A375 (cell line): ENCODE measurements around a stretch of chr15.

GRCh38 chr15:85030124-85031243 is 48.8 kb downstream of the PDE8A start:
- RAMPAGE, long total RNA: no peak

DNA sequence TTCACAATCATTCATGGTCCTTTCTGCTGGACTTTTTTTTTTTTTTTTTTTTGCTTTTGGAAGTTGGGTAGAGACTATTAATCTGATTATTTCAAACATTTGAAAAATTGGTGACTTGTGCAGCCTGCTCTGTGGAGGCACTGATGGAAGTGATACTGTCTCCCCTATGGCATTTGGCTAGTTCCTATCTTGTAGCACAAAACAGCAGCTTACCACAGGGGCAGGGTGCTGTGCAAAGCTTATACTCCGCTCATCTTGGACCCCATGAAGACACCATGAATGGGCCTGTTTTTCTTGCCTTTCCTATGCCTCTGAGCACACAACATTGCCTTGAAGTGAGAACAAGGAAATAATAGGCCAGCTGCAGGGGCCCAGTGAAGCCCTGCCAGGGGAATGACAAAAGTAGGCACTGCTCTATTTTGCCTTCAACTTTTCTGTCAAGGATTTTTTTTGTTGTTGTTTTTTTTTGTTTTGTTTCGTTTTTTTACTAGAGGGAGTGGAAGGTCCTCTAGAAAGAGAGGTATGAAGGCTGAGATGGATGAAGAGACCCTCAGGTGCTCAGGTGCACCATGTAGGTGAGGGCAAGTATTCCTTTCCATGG is 110.3 kb downstream of the PDE8A start:
- RAMPAGE, long total RNA: no peak

GRCh38 chr15:85103596-85104364 is 122.1 kb downstream of the PDE8A start:
- RAMPAGE, long total RNA: no peak

DNA sequence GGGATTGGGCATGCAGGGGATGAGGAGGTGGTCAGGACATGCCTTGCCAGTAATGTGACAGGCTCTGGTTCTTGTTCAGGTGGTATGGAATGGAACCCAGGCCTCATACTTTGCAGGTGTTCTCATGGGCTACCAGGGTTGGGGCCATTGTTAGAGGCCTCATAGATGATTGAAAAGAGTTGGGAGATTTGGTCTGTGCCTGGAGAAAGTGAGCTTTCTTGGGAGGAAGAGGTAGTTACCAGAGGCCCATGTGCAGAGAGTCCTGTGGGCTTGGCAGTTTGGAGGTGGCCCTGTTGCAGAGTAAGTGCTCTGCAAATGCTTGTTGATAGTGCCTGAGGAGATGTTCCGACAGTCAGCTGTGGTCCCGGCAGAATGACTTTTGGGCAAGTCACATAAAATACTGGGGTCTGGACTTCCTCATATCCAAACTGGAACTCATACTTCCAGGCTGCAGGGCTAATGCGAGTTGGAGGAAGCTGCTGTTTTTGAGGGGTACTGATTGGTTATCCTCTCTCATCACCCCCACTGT is 123.5 kb downstream of the PDE8A start:
- RAMPAGE, long total RNA: no peak

DNA sequence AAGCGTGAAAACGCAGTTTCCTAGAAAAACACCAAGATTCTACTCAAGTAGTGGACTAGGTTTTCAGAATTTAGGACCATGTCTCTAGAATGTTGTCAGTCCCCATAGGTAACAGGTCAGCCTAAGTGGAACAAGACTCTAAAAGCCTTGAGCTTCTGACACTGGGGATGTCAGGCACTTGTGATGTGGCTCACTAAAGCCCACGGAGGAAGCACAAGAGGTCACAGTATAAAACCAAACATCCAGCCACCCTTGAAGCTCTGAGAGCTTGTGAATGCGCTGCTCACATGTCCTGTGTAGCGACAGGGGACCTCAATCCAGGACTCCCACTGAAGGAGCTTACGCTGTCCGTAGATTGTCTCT is 32.4 kb upstream of the AKAP13 start:
- RAMPAGE, long total RNA: no peak

- RAMPAGE, long total RNA: no peak
These were observed 31.4 kb upstream of the AKAP13 start for GRCh38 chr15:85349034-85349458.

- RAMPAGE, long total RNA: no peak
These were observed 164.8 kb downstream of the AKAP13 start for GRCh38 chr15:85545060-85545705.

GRCh38 chr15:85563036-85563853 is 182.8 kb downstream of the AKAP13 start:
- RAMPAGE, long total RNA: no peak

- RAMPAGE, long total RNA: no peak
These were observed 194.7 kb downstream of the AKAP13 start for GRCh38 chr15:85575127-85575468.

- RAMPAGE, long total RNA: no peak
These were observed 89.9 kb downstream of the KLHL25 start for GRCh38 chr15:85704648-85705448.

DNA sequence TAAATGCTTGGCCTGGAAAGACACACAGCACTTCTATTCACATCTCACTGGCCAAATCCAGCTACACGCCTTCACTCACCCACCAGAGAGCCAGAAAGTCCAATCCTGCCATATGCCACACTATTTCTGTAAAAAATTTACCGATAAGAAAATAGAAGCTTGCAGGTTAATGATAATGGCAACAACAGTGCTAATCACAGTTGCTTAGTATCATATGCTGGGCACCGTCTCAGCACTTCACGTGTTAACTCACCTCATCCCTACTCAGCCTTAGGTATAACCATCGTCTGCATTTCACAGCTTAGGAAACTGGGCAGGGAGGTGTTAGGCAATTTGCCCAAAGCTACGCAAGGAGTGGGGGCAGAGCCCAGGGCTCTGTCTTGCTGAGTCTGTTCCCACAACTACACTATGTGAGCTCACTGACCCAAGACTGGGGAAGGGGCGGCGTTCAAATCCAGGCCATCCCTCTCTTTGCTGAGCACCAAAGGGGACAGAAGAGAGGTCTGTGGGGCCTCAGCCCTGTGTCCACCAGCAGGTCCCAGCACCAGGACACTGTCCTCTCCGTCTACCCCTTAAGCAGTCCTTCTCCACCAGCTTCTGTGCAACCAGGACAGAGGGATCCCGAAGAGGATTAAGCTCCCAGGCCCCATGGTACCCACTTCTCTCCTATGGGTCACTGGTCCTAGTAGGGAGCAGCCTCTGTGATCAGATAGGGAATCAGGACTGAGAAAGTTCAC is 16.3 kb downstream of the KLHL25 start:
- RAMPAGE, long total RNA: no peak

DNA sequence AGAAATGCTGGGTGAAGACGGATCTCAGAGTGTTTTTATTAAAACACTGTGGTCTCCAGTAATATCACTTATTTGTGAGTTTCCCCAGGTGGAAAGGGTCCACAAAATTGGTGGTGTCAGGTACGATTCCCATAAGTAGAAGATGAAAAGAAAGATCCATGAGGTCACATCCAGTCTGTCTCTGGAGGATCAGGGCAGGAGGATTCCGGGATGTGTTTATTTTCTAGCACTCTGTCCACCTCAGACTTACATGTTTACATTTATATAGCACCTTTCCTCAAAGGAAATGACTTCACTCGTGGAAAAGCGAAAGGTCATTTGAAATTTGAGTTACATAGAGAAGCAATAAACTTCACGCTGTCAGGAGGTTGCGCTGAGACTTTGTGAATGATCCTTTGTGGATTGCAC is 540.4 kb downstream of the AGBL1 start:
- RAMPAGE, long total RNA: no peak

GRCh38 chr15:87851082-87851456 is 405.5 kb downstream of the NTRK3 start:
- RAMPAGE, long total RNA: no peak

- RAMPAGE, long total RNA: no peak
These were observed 1.0 kb upstream of the NTRK3 start for GRCh38 chr15:88257581-88257903.

DNA sequence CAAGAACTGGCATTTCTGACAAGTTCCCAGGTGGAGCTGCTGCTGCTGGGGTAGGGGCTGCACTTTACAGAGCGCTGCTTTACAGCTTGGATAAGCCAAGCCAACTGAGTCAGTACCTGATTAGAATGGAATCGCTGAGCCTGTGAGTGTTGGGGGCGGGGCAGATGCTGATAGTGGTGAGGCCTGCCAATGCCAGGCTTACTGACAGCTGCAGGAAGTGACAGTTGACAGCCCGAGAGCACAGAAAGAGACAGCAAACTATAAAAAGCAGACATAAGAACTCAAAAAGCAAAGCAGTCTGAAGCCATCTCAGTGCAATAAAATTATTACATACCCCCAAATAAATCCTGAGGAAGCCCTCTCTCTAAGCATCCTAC is 64.8 kb downstream of the MRPL46 start:
- RAMPAGE, long total RNA: no peak

DNA sequence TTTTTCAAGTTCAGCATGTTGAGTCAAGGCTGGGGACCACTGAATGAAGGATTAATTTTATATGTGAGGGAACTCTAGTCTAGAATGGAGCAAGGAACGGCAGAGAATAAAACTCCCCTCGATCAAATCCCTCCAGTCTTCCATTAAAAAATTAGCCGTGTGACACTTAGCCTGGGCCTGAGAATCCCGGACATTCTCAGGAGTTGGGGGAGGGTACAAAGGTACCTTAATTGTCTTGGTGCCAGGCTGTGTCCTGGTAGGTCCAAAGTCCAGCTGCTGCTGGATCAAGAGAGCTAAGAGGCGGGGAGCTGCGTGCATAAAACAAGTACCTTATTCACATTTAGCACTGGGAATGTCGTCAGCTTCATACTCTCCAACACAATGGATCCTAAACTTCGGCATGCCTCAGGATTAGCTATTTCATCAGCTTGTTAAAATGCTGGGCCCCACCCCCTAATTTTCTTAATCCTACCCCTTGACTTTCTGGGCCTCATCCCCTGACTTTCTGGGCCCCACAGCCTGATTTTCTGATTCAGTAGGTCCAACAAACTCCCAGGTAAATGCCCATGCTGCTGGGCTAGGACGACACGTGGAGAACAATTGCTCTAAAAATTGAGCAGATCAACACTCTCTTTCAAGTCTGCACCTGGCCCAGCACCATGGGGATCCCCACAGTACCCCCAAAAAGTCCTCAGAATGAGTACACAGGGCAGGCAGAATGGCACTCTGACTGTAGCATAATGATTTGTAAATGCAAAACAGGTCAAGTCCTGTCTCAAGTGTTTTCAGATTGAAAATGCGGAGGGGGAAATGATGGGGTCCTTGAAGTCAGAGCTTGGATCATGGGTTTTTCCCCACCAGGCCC is 5.7 kb upstream of the AEN start:
- RAMPAGE, long total RNA: no peak

DNA sequence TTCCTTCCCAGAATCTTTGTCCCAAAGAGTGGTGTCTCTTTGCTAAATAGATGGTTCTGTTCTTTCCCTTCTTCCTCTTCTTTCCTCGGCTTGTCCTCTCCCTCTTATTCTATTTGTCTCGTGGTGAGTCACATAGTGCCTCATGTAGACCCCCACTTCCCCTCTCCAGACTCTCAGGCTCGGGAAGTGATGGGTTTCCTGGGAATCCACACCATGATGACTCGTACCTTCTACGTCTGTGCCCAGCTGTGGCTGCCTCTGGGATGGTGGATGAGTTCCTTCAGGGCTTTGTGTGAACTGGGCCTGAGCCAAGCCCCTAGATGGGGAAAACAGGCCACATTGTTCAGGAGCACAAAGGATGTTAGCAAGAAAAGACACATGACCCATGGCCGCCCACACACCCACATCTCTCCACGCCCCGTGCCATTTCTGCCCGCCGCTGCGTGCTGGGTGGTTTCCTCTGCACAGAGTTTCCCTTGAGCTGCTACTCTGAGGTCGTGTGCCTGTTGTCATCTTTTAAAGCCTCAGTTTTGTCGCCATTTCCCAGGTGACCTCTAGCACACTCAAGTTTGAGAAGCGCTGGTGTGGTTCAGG is 10.5 kb downstream of the ISG20 start:
- RAMPAGE, long total RNA: no peak

GRCh38 chr15:88738839-88739385 is 64.3 kb upstream of the ACAN start:
- RAMPAGE, long total RNA: no peak

DNA sequence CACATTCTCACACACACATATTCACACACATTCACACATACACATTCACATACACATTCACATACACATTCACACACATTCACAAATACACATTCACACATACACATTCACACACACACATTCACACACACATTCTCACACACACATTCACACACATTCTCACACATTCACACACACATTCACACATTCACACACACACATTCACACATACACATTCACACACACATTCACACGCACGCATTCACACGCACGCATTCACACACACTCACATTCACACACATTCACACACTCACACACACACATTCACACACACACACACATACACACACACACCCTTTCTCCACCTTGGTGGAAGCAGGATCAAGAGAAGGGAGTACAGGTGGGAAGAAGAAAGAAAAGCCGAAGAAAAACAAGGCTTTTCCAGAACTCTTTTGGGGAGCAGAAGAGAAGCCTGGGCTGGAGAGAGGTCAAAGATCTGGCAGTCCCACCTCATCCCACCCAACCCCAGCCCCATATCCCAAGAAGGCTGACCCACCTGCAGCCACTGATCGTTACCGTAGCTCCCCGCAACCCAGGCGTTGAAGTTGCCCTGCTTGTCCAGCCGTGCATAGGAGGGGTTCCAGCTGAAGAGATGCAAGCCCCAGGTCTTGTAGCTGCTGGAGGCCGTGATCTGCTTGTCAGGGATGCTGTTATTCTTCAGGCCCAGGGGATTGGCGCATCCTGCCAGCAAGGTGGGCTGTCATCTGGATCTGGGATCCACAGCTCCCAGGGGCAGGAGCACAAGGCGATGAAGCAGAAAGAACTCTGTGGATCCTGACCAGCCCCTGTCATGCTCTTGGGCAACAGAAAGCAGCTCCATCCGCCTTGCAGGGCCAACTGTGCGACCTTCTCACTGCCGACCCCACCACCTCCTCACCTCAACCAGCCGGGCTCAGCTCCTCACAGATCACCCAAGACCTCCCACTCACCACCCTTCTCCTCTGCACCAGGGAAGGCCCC is 6.0 kb upstream of the HAPLN3 start:
- RAMPAGE, long total RNA: no peak

DNA sequence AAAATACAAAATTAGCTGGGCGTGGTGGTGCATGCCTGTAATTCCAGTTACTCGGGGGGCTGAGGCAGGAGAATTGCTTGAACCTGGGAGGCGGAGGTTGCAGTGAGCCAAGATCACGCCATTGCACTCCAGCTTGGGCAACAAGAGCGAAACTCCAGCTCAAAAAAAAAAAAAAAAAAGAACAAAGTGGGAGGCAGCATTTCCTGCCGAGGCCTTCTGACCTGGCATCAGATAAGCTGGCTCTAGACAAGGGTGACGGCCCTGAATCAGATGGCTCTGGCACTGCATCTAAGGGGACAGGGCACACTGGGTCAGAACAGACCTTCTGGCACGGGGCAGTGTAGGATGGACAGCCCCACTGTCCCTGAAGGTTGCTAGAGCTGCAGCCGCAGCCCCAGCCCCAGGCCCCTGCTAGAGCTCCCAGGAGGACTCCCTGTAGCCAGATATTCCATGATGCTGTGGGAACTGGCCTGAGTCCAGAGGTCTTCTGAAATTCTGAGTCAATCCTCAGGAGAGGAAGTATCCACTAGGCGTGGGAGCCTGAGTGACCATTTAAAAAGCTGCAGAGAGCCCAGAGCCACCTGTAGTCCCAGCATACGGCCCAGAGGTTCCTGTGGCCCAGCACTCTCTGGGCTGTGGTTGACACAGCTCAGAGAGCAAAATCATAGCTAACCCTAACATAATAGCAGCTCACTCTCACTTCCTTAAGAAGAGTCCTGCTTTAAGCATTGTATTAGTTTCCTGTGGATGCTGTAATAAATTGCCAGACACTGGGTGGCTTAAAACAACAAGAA is 69.2 kb upstream of the MFGE8 start:
- RAMPAGE, long total RNA: no peak